Body of pancreas (tissue), 2 donors: Measurements from ENCODE around the gene ITGA11.

DNA sequence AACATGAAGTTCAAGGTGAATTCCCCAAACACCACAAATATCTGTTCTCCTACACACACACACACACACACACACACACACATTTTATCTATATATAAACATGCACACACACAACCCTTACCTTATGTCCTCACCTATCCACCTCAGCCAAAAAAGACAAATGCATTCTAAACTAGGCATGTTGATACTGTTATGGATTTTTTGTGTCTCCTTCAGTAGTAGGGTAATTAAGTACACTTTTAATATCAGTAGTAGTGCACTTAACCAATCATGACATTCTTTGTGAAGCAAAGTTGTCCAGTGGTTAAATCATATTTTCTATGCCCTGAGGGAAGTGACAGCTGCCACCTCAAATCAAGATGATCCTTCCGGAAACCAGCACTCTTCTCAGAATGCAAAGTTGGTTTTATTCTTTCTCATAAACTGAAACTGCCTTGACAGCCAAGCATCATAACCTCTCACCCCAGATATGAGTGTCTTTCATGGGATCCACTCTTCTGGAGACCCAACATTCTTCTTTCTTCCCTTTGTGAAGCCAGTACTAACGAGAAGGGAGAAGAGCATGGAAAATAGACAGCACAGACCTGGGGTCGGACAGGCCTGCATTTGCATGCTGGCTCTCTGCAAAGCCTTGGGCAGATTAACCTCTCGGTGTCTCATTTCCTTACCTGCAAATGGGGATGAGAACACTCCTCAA lies 13.3 kb downstream of the AAGAB start:
- PRO-cap, result no peak
- RAMPAGE, long total RNA, 2 experiments, result no peak in any of the 2 experiments

DNA sequence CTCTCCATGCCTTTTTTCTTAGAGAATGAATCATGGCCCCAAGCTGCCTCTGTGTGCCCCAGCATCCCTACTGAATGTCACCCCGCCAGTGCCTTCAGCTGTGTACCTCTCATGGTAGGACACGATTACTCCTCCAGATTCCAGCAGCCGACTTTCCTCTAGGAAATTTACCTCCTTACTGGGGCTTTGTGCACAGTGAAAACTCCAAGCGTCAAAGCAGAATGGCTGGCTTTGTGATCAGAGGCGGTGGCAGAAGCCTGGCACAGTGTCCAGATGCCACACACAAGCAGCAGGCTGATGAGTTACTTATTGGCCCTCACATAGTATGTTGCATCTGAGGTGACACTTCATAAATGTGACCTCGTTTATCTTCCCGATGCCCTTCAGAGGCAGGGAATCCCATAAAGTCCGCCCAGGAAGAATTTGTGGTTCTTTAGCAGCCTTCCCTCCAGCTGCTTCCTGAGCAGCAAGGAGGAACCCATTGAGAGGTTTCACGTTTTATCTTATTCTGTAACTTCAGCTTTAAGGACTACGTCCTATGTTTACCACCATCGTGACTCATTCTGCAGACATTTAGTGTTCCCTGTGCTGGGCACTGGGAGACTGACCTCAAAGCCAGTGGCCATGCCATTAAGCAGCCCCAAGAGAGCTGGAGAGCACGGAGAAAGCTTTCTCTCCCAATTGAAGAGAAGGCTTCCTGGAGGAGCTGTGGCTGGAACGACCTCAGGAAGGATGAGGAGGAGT lies 107.1 kb upstream of the C15orf61 start:
- PRO-cap, result no peak
- RAMPAGE, long total RNA, 2 experiments, result no peak in any of the 2 experiments

- PRO-cap, result no peak
- RAMPAGE, long total RNA, 2 experiments, result no peak in any of the 2 experiments
Measured at GRCh38 chr15:67521790-67522048, 788 bp downstream of the C15orf61 start.

DNA sequence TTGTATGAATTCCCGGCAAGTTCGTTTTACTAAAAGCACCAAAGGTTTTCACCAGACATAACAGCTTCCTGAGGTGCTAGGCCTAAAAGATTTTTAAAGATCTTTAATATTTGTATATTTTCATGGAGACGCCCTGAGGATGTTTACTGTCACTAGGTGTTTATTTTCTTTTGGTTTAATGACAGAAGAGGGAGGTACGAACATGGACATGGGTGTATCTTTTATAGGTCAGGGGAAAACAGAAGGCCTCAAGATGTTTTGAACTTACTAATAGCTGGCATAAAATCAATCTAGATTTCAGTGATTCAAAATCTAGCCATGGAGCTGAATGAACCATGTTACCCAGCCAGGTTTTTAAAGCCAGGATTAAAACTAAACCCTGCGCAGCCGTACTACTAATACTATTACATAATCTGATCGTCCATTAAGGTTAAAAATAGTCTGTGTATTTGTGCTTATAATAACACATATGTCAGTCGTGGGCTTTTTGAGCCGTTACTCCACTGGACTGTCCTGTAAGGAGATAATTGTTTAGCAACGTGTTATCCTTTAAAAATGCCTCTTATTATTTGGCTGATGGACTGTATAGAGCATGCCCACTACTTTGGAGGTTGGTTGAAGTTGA lies 1.2 kb downstream of the C15orf61 start:
- PRO-cap, result no peak
- RAMPAGE, long total RNA, 2 experiments, result no peak in any of the 2 experiments

DNA sequence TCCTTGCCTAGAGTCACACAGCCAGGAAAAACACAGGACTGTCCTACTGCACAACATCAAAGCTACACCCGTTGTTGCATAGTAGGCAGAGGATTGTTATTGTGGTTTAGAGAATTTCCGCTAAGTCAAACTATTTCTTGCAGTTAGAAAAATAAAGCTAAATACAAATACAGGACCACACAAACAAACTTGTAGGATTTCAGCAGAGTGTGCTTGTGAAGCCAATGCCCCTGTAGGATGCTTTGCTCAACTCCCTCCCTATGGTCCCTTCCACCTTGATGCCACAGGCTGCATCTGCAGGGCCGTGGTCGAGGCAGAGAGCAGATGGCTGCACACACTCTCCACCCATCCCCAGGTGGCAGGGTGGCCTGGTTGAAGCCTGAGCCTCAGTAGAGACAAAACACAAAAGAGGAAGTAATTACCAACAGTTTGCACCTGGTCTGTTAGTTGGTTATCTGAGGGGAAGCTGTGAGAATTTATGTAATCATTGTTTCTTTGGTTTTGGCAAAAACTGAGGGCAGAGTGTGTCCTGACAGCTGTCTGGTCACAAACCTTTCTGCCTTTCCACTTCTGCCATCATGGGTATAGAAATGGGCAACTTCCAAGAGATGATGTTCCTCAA lies 41.0 kb upstream of the SKOR1 start:
- PRO-cap, result no peak
- RAMPAGE, long total RNA, 2 experiments, result no peak in any of the 2 experiments

DNA sequence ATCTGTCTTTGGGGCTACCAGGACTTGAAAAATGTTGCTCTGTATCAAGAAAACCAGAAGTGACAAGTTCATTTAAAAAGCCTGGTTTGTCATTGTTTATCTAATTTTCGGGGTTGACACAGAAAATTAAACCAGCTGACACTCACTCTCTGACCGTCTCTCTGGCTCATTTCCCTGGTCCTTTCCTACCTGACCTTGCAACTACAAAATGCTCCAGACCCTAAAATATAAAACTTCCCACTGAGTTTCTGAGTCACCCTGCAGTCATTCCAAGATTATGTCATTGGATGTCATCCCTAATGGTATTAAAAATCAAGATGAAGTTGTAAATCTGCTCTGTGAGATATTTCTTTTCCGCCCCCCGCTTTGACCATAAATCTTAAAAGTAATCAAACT lies 32.9 kb upstream of the SKOR1 start:
- PRO-cap, result unidirectional peak, minus-strand start at position 168 of the sequence
- RAMPAGE, long total RNA, 2 experiments, result no peak in any of the 2 experiments

- PRO-cap, result bidirectional peak, plus-strand start at chr15:67840386, minus-strand start at chr15:67840062
- RAMPAGE, long total RNA, 2 experiments, result no peak in any of the 2 experiments
Measured at GRCh38 chr15:67839502-67840223, 14.4 kb downstream of the SKOR1 start.

DNA sequence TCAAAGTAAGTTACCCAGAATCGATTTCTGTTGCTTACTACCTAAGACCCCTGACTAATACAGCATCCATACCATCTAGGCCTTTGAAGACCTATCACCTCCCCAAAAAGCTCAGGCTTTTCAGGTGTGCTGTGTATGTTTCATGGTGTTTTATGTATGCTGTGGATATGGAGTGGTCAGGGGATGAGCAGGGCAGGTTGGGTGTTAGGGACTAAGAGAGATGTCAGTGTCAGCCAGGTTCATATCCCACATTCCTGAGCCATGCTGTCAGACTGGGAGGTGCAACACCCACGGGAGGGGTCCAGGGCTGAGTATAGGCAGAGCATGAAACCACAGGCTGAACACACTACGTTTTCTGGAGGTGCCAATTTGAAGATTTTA lies 112.5 kb upstream of the PIAS1 start:
- PRO-cap, result no peak
- RAMPAGE, long total RNA, 2 experiments, result no peak in any of the 2 experiments

- PRO-cap, result no peak
- RAMPAGE, long total RNA, 2 experiments, result no peak in any of the 2 experiments
Measured at GRCh38 chr15:67961308-67961753, 92.8 kb upstream of the PIAS1 start.

DNA sequence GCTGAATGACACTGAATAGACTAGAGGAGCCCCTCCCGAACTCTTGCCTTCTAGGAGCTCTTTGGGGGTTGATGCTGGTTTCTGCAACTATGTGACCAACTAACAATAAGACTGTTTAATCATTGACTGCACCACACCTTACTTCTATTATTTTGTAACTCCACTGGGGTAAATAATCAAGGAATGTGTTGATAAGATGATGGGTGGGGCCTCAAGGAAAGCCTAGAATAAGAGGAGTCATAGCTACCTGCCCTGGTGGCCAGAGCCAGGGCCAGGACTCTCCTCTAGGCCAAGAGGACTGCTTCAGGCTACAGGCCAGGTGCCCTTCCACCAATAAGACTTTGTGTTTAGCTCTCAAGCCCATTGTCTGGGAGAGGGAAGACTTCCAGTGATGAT lies 41.2 kb upstream of the PIAS1 start:
- PRO-cap, result no peak
- RAMPAGE, long total RNA, 2 experiments, result no peak in any of the 2 experiments

GRCh38 chr15:68228317-68229044 lies 1.0 kb downstream of the CLN6 start:
- PRO-cap, result no peak
- RAMPAGE, long total RNA, 2 experiments, result no peak in any of the 2 experiments

- PRO-cap, result no peak
- RAMPAGE, long total RNA, 2 experiments, result no peak in any of the 2 experiments
Measured at GRCh38 chr15:68275029-68275875, 2.3 kb upstream of the FEM1B start.

- PRO-cap, result no peak
- RAMPAGE, long total RNA, 2 experiments, result no peak in any of the 2 experiments
Measured at GRCh38 chr15:68298879-68299605, 21.5 kb downstream of the FEM1B start.

GRCh38 chr15:68365033-68365774 lies 66.8 kb downstream of the ITGA11 start:
- PRO-cap, result no peak
- RAMPAGE, long total RNA, 2 experiments, result no peak in any of the 2 experiments

- PRO-cap, result no peak
- RAMPAGE, long total RNA, 2 experiments, result no peak in any of the 2 experiments
Measured at GRCh38 chr15:68415264-68415977, 16.5 kb downstream of the ITGA11 start.

GRCh38 chr15:68421880-68422131 lies 10.2 kb downstream of the ITGA11 start:
- PRO-cap, result no peak
- RAMPAGE, long total RNA, 2 experiments, result no peak in any of the 2 experiments

- PRO-cap, result no peak
- RAMPAGE, long total RNA, 2 experiments, result no peak in any of the 2 experiments
Measured at GRCh38 chr15:68431503-68432557, at the start of gene ITGA11. TSS of gene ITGA11 (minus strand) at chr15:68432163.

DNA sequence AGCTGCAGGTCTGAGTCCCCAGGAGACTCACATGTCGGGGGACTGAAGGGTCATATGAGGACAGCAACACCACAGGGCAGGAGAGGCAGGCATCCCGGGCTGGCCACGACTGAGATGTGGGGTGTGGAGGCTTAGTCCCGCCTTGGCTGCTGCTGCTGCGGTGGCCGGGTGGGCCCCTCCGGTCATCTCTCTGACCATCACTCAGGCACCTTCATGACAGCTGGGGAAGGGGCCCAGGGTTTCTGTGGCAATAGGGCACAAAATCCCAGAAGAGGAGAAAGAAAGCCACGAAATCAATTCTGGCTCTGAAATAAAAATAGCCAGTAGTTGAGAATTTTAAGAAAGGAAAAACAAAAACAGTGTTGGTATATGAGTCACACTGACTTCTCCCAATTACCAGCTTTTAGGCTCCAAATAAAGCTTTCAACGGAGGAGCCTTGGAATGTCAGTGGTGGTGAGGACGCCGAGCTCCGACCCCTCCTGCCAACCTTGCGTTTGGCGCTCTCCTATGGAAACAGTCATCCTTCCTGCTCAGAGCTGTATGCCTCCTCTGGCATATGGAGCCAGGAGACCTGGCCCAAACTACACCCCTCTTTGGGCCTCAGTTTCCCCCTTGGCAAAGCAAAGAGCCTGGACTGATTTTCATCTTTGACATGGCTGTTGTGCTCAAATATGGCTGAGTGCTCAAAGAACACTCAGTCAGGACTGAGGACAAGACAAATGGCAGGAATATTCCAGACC lies 53.0 kb upstream of the ITGA11 start:
- PRO-cap, result no peak
- RAMPAGE, long total RNA, 2 experiments, result no peak in any of the 2 experiments

DNA sequence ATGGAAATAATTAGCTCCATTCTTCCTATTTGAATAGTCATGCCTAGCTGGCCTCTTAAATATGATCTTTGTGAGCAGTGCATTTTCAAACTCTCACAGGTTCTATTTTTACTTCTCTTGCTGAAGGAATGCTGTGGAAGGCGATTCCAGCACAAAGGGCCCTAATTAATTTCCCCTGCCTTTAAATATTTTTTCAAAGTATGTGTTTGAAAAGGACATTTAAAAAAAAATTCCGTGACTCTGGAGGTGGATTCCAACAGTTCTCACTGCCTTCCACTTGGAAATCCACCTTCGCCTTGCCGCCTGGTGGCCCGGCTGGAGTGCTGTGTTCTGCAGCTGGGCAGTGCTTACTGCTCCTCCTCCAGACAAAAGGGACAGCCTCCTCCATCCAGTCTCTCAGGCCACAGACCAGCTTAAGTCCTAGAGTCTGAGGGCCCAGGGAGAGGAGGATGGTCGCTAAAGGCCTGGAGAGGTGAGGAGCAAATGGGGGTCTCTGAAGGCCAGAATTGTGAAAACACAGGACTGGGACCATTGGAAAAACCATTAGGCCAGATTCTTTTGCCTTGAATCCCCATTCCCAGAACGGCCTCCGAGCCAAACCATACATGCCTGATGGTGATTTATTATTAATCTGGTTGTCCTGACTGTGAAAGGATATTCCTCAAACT lies 61.4 kb upstream of the CORO2B start:
- PRO-cap, result no peak
- RAMPAGE, long total RNA, 2 experiments, result no peak in any of the 2 experiments

GRCh38 chr15:68578079-68578796 lies 555 bp upstream of the CORO2B start:
- PRO-cap, result no peak
- RAMPAGE, long total RNA, 2 experiments, result no peak in any of the 2 experiments